ENCODE results near the genes POLR3B and RFX4.

DNA sequence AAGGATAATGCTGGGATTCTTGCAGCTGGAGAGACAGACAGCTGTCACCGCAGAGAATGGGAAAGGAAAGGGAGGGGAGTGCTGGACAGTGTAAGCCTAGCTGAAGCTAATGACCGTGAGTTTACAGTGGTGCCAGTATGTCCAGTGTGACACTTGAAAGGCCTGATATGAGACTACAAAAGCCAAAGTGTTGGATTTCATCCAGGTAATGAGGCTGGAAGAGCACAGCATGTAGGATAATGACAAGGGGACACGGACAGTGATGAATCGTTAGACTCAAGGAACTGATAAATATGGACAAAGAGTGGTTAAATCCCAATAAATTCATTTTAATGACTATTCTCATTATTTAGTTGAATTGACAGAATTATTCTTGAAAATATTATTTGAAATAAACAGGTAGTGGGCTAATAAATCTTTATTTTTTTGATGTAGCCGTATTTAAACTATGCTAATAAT lies 5.3 kb downstream of the NFYB start:
- PRO-cap, 2 experiments = no peak in any of the 2 experiments

DNA sequence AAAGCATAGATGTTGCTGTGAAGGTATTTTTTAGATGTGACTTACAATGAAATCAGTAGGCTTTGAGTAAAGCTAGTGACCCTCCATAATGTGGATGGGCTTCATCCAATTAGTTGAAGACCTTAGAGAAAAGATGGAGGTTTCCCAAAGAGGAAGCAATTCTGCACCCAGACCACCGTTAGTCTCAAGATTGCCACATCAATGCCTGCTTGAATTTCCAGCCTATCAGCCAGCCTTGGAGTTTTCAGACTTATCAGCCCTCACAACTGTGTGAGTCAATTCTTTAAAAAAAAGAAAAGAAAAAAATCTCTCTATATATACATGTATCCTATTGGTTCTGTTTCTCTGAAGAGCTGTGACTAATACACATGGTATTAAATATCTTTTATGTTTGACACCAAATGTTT lies 22.9 kb upstream of the EID3 start:
- PRO-cap, 2 experiments = no peak in any of the 2 experiments

GRCh38 chr12:104292769-104293947 lies 10.4 kb upstream of the EID3 start:
- PRO-cap, 2 experiments = no peak in any of the 2 experiments

- PRO-cap, 2 experiments = peak in 1 of 2 experiments; most common plus-strand start chr12:104459213 (in 1); most common minus-strand start chr12:104459097 (in 1)
Observed at GRCh38 chr12:104458774-104459366, 2.1 kb downstream of the CHST11 start.

DNA sequence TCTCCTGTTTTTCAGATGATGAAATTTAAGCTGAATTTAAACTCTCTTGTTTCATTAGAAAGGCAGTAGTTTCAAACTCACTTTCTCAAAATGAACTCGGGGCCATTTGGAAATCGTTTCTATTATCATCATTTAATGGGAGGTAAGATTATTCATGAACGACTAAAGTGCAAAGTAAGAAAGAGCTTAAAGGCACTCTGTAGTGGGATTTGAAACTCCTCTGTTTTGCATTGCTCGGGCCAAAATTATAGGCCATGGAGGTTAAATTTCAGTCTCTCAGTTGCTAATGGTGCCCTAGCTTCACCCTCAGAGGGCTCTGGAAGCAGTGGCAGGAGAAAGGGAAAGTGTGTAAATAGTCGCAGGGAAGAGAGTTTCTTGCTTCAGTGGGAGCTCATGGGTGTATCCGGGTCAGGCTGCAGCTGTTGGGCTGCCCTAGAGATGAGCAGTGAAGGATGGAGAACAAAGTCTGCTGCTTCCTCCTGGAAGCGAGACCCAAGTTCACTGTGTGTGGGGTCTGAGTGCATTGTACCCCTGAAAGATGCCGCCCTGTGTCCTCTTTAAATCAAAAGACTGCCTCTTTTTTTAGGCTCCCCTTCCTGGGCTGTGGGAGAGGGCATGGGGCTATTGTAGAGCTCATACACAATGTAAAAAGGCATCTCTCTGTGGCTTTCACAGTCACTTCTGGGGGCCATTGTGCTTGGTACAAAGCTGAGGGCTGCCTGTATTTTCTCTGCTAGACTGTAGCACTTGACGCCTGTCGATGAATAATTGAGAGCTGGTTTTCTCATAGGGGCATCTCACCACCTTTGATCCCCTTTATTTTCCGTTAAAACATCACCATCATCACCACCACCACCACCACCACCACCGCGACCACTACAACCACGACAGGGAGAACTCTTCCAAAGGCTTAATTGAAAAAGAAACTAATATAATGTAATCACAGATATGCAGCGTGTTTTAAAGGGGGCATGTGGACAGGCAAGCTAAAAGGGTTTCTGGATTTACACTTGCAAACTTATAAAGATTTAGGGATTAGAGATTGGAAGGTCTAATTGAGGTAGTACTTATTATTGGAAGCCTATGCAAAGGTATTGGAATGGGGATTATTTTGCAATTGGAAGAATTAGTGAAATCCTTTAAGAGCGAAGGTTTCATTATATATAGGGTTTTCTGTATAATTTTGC lies 16.7 kb downstream of the CHST11 start:
- PRO-cap, 2 experiments = no peak in any of the 2 experiments

DNA sequence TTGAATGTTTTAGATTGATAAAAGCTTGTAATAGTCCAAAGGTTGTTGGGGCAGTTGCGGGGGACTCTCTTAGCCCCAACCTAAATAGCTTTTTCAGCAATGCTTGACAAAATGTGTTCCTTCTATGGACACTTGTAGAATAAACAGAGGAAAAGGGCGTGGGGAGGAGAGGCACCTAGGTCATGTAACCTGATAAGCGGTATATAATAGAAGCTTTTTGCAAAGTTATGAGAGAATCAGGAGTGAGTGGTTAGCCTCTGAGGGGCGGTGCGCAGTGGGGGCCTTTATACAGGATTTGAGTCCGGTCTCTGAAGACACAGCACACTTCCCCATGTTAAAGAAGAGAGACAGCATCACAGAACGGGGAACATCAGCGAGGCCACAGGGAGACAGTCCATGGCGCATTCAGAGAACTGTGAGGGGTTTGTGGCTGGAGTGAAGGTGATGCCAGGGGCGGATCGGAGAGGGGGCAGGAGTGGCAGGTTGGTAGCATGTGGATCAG lies 150.6 kb downstream of the CHST11 start:
- PRO-cap, 2 experiments = no peak in any of the 2 experiments

DNA sequence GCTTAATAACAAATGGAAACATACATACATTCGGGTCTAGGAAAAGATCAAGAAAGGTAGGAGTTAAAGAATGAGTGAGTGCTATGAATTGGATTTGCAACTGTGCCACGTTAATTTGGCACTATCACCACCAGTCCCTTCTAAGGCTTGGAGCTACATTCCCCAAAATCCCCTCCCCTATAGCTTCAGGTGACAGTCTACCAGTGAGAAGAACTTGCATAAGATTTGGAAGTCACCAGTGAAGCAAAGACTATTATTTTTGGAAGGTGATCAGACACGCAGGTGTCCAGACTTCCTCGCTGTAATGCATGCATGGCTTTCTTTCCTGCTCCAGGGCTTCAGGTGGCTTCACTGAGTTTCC lies 61.5 kb downstream of the SLC41A2 start:
- PRO-cap, 2 experiments = no peak in any of the 2 experiments

GRCh38 chr12:105214137-105215235 lies 21.5 kb downstream of the APPL2 start:
- PRO-cap, 2 experiments = no peak in any of the 2 experiments

- PRO-cap, 2 experiments = no peak in any of the 2 experiments
Observed at GRCh38 chr12:105326837-105327059, 3.7 kb upstream of the C12orf75 start.

- PRO-cap, 2 experiments = no peak in any of the 2 experiments
Observed at GRCh38 chr12:105443967-105444436, 113.5 kb downstream of the C12orf75 start.

DNA sequence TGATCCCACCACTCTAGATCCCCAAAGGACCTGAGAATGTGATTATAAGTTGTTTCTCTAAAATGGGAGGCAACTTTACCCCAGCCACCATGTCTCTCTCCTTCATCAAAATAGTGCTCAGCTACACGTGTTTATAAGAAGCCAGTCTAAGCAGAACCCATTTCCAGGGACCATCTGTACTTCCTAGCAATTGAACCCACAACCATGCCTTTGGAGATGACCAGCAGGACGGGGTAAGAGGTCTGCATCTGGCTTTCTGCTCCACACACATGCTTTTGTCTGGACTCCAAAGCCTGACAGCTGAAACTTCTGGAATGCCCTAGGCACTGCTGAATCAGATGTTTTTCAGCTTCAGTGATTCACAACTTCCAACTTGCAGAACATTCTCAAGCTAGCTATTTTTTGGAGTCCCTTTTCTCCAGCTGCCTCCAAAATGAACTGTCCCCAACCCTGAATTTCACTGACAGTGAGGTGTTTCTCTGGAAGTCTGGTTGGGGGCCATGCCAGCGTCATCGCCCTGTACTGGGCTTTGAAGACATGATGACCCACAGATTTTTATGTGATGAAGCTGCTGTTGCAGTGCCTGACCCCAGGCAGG lies 80.5 kb downstream of the NUAK1 start:
- PRO-cap, 2 experiments = no peak in any of the 2 experiments

GRCh38 chr12:106086512-106087359 lies 52.0 kb downstream of the NUAK1 start:
- PRO-cap, 2 experiments = no peak in any of the 2 experiments

- PRO-cap, 2 experiments = no peak in any of the 2 experiments
Observed at GRCh38 chr12:106223958-106224527, 23.8 kb downstream of the CKAP4 start.

DNA sequence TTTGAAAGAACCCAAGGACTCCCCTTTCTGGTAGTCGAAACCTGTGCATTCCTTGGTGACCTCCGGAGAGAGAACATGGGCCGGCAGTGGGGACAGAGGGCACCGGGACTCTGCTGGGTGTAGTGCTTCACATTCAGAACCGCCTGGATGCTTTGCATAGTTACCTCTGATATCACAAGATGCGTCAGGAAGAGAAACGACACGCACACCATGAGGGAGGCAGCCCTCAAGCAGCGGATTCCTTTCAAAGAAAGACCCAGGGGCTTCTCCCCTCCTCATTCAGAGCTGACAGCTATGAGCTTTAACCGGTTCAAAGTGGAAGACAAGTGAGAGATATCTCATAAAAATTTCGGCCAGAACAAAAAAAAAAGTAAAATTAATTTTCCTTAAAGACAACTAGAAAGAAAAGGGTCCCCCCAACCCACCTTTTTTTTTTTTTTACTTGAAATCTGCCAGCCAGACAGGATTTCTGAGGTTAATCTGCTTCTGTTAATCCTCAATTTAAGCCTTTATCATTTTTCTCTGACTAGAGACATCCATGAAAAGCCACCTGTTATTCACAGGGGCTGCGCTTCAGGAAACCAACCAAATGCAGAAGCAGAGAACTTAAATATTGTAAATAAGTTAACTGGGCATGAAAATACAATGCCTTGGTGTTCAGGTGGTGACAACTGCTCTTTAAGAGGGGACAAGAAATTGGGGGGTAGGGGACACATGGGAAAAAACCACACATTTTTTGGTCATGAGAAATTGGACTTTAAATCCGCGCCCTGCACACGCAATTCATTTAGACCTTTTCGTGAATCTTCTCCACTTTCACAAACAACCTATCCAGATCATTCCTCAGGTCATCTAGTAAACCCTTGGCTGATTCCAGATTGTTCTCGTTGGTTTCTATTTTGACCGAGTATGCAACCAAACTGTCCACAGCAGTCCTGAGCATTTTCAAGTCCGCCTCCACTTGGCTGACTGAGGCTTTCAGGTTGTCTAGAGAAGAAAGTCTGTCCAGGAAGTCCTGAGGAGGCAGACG lies 9.3 kb downstream of the CKAP4 start:
- PRO-cap, 2 experiments = no peak in any of the 2 experiments

DNA sequence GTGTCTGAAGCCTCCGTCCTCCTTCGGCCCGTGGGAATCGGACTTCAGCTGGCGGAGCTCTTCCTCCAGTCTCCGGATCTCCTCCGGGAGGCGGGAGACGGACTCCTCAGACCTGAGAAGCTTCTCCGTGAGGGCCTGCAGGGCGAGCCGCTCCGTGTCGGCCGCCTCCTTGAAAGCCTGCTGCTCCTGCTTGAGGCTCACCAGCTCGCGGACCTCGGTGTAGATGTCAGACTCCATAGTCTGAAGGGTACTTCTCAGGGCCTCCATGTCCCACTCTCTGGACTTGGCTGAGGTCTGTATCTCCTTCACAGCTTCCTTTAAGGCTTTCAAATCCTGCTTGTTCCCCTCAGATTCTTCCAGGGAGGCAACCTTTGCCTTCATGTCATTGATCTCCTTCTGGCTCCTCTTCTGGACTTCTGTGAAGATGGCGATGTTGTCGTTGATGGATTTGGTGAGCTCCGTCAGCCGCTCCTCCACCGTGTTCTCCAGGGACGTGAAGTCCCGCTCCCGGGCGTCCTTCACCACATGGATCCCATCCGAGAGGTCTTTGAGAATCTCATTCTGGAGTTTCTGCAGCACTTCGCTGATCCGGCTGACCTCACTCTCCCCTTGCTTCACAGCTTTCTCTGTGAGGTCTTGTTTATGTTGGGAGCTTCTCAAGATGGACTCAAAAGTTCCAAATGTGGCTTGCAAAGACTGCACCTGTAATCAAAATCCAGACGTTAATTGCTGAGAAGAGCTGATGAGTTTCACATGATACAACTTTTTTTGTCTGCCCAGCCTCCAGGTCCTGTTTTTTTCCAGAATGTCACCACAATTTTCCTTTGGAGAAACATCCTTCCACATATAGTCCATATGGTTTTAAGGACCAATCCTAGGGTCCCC lies 7.9 kb downstream of the CKAP4 start:
- PRO-cap, 2 experiments = no peak in any of the 2 experiments

DNA sequence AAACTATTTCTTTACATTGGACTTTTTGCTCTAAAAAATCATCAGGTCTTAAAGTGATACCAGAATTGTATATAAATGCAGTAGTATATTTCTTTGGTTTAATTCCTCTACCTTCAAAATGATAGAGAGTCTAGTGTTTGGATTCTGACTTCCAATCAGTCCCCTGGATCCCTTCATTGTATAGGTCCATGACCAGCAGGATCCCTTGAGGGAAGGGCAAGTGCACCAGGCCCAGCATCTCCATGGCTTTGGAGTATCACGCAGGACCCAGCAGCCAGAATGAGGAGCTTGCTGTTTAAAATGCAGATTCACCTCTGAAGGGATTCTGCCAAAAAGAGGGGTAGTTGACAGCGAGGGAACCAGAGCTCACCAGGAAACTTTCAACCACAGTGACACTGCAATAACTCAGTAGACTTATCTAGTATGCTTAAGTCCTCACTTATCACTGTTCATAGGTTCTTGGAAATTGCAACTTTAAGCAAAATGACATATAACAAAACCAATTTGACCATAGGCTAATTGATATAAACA lies 21.2 kb upstream of the CKAP4 start:
- PRO-cap, 2 experiments = no peak in any of the 2 experiments

- PRO-cap, 2 experiments = peak in 2 of 2 experiments; most common plus-strand start chr12:106358111 (in 2); most common minus-strand start chr12:106357957 (in 2)
Observed at GRCh38 chr12:106357319-106358198, at the start of gene POLR3B. Gene POLR3B, plus strand, starts transcription at chr12:106357748.

DNA sequence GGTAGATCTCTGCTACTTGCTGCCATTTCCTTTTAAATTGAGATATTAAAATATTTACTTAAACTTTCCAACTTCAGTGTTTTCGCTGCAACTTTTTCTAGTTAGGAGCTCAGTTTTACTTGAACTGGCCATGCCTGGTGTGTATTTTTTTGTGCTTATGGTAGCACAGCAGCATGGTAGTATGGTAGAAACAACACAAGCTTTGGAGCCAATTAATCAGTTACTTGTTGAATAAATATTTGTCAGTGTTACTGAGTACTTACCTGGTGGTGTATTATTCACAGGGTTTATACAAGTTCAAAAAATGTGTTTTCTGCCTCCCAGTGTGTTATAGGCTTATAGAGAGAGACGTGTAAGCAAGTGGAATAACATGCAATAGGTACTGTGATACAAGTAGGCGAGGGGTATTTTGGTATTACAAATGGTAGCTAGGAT lies 3.0 kb downstream of the POLR3B start:
- PRO-cap, 2 experiments = no peak in any of the 2 experiments

DNA sequence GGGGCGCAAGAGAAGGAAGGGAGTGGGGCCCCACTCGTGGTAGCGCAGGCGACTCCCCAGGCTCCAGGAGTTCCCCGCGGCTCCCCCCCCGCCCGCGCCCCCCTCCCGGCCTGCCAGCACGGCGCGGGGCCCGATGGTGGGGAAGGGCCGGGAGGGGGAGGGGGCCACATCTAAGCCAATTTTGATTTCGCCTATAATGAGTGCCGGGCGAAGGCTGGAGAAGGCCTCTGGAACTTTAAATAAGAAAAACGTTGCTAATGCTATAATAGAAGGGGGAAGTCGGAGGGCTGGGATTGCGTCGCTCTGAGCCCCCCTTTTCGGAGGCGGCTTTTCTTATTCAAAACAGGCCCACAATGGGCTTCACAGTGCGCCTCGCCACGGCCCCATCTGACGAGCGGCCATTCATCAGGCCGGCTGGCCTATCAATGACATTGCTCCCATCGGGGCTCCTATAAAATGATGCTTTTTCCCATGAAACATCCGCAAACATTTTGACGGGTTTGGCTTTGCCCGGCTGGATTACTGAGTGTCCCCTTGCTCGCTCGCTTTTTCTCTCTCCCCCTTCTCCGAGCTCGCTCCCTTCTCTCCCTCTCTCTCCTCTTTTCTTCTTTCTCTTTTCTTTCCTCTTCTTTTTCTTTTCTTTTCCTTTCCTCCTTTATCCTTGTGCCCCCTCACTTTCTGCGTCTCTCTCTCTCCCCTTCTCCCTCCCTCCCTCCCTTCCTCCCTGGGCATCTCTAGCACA lies at the start of gene RFX4:
Gene RFX4 (plus strand): TSS at position 483 of the 742 bp plus-strand sequence.
- PRO-cap, 2 experiments = no peak in any of the 2 experiments

- PRO-cap, 2 experiments = peak in 1 of 2 experiments; most common plus-strand start chr12:106748142 (in 1); most common minus-strand start chr12:106747895 (in 1)
Observed at GRCh38 chr12:106747620-106748446, 26.6 kb upstream of the RIC8B start.

All from helper T cell (primary cell).